ENCODE measurements around the genes YRDC and INPP5B.

DNA sequence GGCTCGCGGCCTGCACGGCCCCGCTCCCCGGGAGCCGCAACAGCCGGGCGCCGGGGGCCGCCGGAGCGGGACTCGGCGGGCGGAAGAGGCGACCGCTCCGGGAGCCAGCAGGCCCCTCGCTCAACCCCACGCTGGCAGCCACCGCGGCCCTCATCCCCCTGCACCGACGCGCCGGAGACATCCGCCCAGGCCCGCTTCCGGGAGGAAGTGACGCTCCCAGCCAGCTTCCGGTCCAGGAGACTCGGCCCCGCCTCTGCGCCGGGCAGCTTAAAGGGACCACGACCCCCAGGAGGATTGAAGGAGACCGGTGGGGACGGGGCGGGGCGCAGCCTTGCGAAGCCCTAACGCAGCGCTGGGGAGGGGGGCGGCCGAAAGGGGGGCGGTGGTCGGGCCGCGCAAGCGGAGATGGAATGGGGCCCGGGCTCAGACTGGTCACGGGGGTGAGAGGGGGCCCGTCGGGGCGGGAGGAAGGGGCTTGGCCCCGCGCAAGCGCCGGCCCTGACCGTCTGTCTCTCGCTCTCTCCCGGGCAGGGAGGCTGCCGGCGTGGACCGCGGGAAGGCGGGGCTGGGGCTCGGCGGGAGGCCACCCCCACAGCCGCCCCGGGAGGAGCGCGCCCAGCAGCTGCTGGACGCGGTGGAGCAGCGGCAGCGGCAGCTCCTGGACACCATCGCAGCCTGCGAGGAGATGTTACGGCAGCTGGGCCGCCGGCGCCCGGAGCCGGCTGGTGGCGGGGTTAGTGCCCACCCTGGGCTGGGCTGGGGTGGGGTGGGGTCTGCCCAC, at the start of gene YRDC:
Gene YRDC (minus strand): TSS at position 209 of the 781 bp plus-strand sequence.
- PRO-cap: bidirectional peak, plus-strand start at position 297 of the sequence, minus-strand start at position 197 of the sequence

- PRO-cap: unidirectional peak, minus-strand start at chr1:37946852
Observed at GRCh38 chr1:37946495-37947427, at the start of gene INPP5B. Gene INPP5B, minus strand, starts transcription at chr1:37947053.

GRCh38 chr1:37980352-37980896, 9.4 kb downstream of the SF3A3 start:
- PRO-cap: no peak

- PRO-cap: no peak
Observed at GRCh38 chr1:37985736-37986103, 4.1 kb downstream of the SF3A3 start.

- PRO-cap: no peak
Observed at GRCh38 chr1:38025147-38025772, 12.7 kb downstream of the UTP11 start.

GRCh38 chr1:38026911-38027436, 14.4 kb downstream of the UTP11 start:
- PRO-cap: no peak

- PRO-cap: no peak
Observed at GRCh38 chr1:38117557-38117798, 70.9 kb upstream of the POU3F1 start.

- PRO-cap: no peak
Observed at GRCh38 chr1:38427231-38428128, 380.9 kb upstream of the POU3F1 start.

- PRO-cap: no peak
Observed at GRCh38 chr1:38872521-38872906, 634 bp downstream of the MYCBP start.

DNA sequence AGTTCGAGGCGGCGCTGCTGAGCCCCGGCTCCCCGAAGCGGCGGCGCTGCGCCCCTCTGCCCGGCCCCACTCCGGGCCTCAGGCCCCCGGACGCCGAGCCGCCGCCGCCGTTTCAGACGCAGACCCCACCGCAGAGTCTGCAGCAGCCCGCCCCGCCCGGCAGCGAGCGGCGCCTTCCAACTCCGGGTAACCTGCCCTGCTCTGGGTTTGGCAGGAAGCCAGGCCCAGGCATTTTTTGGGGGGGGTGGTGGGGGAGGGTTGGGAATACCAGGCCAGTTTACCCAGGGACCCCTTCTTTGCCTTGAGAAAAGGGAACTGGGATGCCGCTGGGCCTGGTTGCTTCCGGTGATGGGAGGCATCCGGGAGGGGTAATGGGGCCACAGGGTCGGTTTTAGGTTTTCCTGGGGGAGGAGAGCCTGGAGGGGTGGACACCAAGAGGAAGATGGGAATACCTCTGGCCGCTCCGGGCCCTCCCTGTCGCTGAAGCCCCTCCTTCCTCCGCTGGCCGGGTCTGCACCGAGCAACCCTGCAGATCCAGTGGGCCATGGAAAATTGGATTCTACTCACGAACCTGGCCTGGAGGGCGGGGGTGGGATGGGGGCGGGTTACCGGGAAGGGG, 448 bp downstream of the AKIRIN1 start:
- PRO-cap: no peak

- PRO-cap: no peak
Observed at GRCh38 chr1:39114177-39114550, 88.0 kb downstream of the NDUFS5 start.

DNA sequence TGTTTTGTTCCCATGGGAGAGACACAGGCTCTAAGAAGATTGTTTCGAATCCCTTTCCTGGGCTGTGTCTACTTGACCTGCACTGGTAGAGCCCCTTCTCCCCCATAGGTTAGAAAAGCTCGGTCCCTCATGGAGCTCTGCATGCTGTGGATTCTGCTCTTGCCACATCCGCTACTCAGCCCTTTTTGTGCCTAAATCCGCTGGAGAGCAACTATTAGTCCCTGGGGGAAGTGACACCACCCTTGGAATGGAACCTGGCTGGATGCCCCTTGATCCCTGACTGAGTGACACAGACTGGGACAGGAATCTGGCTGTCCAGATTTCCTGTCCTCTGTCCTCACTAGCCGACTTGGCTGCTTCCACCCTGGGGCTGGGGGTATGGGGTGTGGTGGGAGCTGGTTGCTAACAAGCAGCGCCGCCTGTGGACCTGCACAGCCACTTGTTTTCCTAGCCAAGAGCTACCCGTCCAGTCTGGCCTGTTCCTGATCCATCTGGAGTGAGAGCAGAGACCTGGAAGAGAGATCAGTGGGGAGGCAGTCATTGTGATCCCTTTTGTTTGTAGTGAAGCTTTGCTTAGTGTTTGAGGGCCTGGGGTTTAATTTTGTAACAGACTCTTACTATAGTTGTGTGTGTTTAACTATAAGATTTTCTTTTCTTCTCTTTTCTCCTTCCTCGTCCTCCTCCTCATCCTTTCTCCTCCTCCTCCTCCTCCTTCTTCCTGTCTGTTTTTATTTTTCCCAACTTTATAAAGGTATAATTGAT, 71.5 kb upstream of the MACF1 start:
- PRO-cap: no peak

- PRO-cap: no peak
Observed at GRCh38 chr1:39196702-39197230, 7.7 kb upstream of the MACF1 start.

GRCh38 chr1:39213938-39215009, 9.8 kb downstream of the MACF1 start:
- PRO-cap: no peak

- PRO-cap: no peak
Observed at GRCh38 chr1:39220739-39221035, 16.2 kb downstream of the MACF1 start.

DNA sequence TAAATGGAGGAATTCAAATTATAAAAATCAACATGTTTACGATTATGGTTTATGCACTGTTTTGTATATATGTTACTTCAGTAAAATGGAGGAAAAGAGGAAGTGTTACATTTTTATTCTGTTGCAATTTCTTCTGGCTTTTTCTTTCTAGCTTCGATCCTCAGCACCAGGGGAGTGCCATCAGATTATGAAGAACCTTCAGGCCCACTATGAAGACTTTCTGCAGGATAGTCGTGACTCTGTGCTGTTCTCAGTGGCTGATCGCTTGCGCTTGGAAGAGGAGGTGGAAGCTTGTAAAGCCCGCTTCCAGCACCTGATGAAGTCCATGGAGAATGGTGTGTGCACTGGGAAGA, 105.6 kb downstream of the MACF1 start:
- PRO-cap: no peak

GRCh38 chr1:39334224-39335548, 130.2 kb downstream of the MACF1 start:
- PRO-cap: no peak

GRCh38 chr1:39346866-39347326, 142.4 kb downstream of the MACF1 start:
- PRO-cap: no peak

GRCh38 chr1:39393272-39393960, 98.0 kb upstream of the BMP8A start:
- PRO-cap: no peak

GRCh38 chr1:39398622-39399326, 92.7 kb upstream of the BMP8A start:
- PRO-cap: unidirectional peak, plus-strand start at chr1:39398873

All from pulmonary artery (tissue), 1 donor.